Epidermal melanocyte (primary cell): Measurements from ENCODE around the gene TIGD3.

DNA sequence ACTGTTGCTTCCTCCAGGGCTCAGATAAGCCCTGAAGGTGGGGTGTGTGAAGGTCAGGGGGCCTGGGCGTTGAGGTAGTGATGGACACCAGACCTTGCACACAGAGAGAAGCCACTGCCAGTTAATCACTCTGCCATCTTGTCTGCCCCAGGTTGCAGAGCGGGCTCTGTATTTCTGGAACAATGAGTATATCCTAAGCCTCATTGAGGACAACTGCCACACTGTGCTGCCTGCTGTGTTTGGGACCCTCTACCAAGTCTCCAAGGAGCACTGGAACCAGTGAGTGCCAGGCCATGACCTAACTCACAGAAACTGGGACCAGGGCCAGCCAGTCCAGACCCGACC is 3.1 kb downstream of the GPHA2 start:
- RRBS: no CpG with 5 or more reads among the region's 3 CpGs

DNA sequence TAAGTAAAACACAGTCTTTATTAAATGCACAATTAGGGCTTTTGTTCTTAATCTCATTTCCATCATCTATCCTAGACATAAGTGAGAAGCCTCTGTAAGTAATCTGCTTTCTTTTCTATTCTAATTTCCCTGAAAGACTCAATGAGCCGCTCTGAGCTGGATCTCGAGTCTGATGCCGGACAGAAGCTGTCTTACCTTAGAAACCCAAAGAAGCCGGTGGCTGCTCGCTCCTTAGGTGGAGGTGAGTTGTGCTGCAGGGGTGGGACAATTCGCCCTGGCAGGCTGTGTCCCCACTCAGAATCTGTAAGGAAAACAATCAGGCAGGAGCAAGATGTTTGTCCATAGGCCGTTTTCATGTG is 3.8 kb upstream of the GPHA2 start:
- RRBS: no CpG with 5 or more reads among the region's 7 CpGs

DNA sequence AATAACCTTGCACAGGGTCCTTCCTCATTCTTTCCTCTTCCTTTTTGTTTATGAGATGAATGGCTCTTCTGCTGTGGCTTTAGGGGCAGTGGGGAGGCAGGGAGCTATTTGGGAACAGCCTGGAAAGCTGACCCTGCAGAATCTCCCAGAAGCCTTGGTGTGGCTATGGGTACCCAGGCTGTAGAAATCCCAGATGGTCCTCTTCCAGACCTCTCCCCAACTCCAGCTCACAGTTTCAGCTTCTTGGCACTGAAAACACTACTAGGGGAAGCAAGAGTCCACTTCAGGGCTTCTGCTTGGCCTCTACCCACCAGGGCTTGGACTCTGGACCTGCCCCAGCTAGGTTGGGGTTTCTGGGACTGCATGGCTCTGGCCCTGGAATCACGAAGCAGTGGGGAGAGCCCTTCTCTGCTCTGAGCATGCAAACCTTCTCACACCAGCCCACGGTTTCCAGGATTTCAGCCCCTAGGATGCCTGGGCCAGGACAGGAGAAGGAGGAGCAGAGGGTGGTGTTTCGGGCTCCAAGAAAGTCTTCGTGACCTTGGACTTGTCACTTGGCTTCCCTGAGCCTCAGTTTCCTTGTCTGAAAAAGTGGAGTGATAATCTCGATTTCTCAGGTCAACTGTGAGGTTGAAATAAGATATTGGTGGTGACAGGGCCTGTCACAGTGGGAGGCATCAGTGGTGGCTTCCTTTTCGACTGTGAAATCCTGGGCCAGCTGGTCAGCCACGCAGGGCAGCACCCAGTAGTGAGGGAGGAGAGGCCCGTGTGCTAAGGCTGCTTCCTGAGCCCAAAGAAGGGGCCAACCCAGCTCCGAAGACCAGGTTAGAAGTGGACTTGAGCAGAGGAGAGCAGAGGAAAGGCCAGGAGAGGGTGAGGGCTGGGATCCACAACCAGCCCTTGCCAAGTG is 8.2 kb downstream of the BATF2 start:
- RRBS: no CpG with 5 or more reads among the region's 9 CpGs

GRCh38 chr11:65116057-65116303 is 1.5 kb downstream of the ZNHIT2 start:
- RRBS: no CpG with 5 or more reads among the region's 2 CpGs

DNA sequence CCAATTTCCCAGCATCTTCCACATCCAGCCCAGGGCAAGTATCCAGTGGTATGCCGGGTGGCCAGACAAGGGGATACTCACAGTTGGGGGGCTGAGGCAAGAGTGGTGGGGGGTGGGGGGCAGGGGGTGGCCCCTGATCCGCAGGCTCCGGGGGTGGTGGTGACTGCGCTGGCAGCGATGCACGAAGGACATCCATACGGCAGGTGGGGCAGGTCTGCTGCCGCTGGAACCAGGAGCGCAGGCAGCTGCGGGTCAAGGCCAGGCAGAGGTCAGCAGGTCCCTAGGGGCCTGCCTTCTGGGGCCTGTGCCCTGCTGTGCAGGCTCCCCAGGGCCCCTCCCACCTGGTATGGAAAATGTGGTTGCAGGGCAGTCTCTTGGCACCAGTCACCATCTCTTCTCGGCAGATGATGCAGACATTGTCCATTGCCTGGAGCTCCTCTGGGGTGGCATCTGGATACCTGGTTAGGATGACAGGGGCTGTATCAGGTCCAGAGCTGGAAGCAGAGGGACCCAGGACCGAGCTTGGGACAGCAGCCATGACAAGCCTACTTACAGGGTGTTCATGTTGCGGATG is 3.7 kb downstream of the SYVN1 start:
- RRBS: 97% methylated on average over 3 of the region's 13 CpGs

GRCh38 chr11:65163708-65164253 is 6.3 kb upstream of the SPDYC start:
- RRBS: no CpG with 5 or more reads among the region's 9 CpGs

- RRBS: no CpG with 5 or more reads among the region's 31 CpGs
Measured at GRCh38 chr11:65316311-65317517, 2.0 kb downstream of the CDC42EP2 start.

GRCh38 chr11:65345577-65346115 is 8.9 kb upstream of the TIGD3 start:
- RRBS: no CpG with 5 or more reads among the region's 7 CpGs

GRCh38 chr11:65354307-65354931 is at the start of gene TIGD3:
TIGD3 (plus strand) TSS chr11:65354751.
- RRBS: 5% methylated on average over 13 of the region's 64 CpGs

GRCh38 chr11:65370847-65371614 is 11.4 kb downstream of the SLC25A45 start:
- RRBS: no CpG with 5 or more reads among the region's 9 CpGs

- RRBS: no CpG with 5 or more reads among the region's 2 CpGs
Measured at GRCh38 chr11:65385015-65385619, 1.3 kb upstream of the FRMD8 start.

DNA sequence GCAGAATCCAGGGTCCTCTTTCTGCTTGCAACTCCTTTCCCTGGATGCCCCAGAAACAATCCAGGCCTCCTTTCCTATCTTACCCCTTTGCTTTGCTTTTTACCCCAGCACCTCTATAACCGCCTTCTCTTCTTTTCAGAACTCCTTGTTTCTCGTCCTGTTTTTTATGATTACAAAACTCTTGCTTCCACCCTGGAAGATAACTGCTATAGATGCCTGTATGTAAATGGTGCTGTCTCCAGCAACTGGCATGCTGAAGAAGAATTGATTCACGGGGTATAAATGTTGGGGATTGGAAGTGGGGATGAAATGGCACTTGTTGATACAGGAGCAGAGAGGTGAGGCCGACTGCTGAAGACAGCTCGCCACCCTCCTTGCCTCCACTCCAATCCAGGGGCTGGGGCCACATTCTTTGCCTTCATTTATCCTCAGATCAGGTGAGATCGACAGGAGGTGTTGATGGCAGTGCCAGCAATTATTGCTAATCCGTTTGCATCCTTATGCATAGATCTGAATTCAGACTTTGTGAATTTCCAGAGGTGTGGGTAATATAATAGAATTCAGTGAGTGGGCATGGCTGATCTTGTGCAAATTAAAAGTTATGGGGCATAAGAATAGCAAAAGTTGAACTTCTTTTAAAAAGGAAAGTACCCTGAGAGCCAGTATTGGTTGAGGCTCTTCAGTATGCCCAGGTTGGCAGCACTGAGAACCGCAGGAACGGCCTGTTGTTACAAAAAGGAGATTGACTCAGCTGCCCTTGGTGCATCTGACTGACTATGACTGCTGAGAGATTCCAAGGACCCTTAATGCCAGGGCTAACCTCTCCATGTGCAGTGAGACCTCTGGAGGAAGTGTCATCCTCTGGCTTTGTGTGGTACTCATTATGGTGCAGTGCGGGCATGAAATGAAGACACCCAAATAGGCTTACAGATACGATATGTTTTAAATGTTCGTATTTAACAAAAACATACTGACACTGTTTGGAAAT is 41.5 kb downstream of the FRMD8 start:
- RRBS: no CpG with 5 or more reads among the region's 12 CpGs

DNA sequence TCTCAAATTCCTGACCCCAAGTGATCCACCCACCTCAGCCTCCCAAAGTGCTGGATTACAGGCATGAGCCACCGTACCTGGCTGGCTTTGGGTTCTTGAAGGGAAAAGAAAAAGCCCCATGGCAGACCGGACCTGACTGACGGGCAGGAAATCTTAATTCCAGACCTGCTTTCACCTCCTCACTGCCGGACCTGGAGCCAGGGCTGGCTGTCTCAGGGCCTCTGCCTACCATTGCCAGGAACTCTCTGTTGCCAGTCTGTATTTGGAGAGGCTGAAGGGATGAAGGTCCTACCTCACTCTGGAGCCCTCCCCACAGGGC is 53.7 kb upstream of the SCYL1 start:
- RRBS: no CpG with 5 or more reads among the region's 4 CpGs

- RRBS: no CpG with 5 or more reads among the region's 11 CpGs
Measured at GRCh38 chr11:65488993-65489700, 35.7 kb upstream of the SCYL1 start.

DNA sequence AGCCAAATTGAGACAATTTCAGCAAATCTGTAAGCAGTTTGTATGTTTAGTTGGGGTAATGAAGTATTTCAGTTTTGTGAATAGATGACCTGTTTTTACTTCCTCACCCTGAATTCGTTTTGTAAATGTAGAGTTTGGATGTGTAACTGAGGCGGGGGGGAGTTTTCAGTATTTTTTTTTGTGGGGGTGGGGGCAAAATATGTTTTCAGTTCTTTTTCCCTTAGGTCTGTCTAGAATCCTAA is 23.9 kb upstream of the SCYL1 start:
- RRBS: no CpG with 5 or more reads among the region's 2 CpGs

DNA sequence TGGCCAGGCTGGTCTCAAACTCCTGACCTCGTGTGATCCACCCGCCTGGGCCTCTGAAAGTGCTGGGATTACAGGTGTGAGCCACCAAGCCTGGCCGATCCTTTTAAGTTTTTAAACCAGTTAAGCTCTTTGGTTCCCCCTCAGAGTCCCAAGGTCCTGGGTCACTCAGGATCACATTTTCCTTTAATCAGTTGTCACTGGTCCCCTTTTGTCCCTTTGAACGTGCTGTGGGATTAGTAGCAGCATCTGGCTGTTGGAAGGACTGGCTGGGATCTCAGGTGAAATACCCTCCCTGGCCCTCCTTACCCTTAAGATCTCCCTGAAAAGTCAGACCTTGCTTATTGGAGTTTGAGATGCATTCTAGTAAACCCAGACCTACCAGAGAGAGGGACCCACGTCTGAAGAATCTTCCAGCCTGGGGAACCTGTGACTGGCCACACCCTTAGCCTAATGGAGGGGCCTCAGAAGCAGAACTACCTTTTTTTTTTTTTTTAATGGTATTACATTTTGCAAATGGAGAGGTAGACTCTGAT is 17.8 kb upstream of the SCYL1 start:
- RRBS: no CpG with 5 or more reads among the region's 5 CpGs

- RRBS: no CpG with 5 or more reads among the region's 11 CpGs
Measured at GRCh38 chr11:65541351-65542052, 16.6 kb downstream of the SCYL1 start.

DNA sequence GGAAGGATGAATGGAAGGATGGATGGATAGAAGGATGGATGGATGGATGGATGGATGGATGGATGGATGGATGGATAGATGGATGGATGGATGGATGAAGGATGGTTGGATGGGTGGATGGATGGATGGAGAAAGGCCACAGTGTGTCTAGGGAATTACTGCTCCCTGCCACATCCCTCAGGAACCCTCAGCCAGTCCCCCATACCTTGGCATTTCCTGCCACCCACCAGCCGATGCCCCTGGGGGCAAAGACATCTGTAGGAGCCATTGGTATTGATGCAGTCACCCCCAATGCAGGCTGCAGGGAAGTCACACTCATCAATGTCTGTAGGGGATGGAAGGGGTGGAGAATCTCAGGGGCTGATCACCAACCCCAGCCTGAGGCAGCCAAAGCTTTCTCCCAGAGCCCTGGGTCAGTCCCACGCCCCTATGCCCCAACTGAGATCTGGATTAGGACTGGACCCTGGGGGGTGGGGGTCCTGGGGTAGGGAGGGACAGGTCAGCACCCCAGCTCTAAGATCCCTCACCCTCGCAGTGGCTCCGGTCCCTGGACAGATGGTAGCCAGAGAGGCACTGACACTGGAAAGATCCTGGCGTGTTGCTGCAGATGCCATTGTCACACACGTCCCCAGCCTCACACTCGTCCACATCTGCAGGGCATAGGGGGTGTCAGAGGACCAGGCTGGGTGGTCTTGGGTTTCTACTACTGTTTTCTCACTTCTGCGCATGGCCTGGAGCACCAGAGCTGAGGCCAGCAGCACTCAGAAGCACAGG is 15.1 kb downstream of the LTBP3 start:
- RRBS: no CpG with 5 or more reads among the region's 8 CpGs

- RRBS: no CpG with 5 or more reads among the region's 7 CpGs
Measured at GRCh38 chr11:65548365-65549264, 9.5 kb downstream of the LTBP3 start.

DNA sequence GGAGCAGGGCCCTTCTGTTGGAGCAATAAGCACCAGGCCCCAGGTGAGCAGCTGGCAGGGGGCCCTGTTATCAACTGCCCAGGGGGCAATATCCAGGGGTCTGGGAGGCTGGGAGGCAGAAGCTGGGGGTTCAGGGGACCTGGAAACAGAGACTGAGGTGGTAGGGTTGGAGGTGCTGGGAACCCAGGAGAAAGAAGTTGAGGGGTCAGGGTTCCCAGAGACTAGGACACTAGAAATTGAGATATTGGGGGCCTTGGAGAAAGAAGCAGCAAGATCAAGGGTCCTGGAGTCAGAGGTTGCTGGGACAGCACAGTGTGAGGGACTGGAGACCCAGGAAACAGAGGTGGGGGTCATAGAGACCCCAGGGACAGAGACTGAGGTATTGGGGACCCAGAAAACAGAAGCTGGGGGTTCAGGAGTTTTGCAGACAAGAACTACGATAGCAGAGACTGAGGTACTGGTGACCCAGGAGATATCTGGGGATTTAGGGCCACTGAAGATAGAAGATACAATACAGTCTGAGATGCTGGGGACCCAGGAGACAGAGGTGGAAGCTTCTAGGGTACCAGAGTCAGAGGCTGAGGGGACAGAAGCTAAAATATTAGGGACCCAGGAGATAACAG is 6.5 kb downstream of the EHBP1L1 start:
- RRBS: no CpG with 5 or more reads among the region's 1 CpG